Tibial artery (tissue), 1 donor: ENCODE results near the gene BUD23.

GRCh38 chr7:73397397-73398303, 35.9 kb upstream of the FZD9 start:
- PRO-cap = no peak

- PRO-cap = no peak
Observed at GRCh38 chr7:73436110-73436552, 2.6 kb downstream of the FZD9 start.

DNA sequence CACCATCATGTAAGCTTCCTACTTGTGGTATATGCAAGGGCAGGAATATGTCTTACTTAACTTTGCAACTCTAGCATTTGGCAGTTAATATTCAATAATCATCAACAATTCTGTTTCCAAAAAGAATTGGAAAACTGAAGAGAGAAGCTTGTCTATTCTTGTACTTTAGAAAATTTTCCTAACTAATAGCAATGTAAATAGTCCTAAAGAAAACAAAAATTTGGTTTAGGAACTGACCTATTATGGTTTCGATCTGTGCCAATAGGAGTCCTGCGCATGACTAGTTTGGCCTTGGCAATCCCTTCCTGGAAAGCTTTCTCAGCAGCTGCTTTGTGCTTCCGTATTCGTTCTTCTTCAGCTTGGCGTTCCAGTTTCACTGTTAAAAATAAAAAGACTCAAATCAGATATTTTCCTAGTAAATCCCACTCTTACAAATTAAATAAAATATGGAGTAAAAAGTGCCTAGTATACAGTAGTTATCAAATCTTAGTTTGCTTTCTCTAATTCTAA, 36.6 kb downstream of the FZD9 start:
- PRO-cap = no peak

DNA sequence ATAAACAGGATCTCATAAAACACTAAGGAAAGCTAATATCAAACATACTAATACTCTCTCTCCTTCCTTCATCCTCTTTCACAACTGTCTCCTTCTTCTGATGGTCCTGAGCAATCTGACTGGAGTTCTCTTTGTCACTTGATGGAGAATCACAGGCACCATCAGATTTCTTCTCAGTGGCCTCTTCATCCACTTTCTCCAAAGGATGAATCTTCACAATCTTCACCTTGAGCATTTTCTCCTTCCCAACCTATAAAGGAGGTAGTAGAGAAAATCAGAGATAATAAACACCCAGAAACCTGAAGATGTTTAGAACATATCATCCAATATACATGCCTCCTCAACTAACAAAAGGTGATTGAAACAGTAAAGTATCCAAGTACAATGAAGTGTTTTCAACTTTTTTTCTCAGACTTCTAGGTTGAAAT, 23.6 kb downstream of the BAZ1B start:
- PRO-cap = no peak

GRCh38 chr7:73555709-73556149, 1.8 kb downstream of the BCL7B start:
- PRO-cap = no peak

DNA sequence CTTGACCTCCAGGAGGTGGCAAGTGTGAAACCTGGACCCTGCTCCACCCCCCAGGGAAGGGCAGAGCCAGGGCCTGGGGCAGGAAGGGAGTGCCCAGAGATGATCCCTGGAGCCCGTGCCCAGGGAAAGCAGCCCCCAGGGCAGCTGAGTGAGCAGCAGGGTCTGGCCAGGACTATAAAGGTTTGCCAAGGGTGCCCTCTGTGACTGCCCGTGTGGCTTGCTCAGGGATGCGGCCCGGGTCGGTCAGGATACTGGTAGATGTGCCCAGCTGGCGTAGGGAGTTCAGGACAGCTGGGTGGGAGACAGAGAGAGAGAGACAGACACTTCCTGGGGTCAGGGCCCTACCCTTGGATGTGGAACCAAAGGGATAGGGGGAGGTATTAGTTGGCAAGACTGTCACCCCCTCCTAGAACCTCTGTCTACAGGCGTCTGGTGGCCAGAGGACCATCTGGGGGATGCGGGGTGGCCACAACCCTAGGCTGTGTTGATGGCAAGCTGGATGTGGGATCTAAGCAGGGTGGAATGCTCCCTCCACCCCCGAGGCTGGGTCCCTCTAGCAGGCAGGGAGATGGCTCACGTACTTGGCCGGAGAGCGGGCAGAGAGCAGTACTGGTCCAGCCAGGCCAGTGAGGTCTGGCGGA, 15.4 kb upstream of the TBL2 start:
- PRO-cap = no peak

- PRO-cap = no peak
Observed at GRCh38 chr7:73600317-73601103, 22.1 kb upstream of the TBL2 start.

DNA sequence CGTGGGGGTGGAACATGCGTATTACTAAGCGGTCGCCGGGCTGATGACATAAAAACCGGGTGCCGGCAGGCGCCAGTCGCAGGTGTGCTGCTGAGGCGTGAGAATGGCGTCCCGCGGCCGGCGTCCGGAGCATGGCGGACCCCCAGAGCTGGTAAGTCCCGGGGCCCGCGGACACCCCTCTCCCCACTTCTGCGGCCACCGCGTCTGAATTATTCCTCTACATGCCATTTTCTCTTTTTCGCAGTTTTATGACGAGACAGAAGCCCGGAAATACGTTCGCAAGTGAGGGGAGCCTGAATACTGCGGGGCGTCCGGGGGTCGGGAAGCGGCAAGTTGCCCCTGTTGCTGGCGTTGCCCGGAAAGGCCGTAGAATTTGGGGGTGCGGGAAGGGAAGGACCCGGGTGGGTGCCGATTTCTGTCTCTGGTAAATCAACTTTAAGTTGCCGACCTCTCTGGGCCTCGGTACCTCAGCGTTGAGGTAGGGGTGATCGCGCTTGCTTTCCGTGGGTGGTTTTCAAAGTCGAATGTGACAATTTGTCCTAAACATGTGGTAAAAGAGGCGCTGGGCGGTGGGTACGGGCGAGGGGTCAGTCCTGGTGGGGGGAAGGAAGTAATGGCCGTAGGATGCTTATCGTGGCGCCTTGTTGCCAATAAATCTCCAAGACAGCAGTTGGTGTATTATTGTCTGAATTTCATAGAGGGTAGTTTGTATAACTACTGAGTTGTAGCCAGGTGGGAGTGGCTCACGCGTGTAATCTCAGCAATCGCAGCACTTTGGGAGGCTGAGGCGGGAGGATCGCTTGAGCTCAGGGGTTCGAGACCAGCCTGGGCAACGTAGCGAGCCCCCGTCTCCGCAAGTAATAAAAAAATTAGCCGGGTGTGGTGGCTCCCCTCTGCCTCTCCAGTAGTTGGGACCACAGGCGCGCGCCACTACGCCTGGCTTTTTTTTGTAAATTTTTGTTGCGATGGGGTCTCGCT, at the start of gene BUD23:
Gene BUD23, plus strand, starts transcription at position 75 of the 978 bp plus-strand sequence.
- PRO-cap = bidirectional peak, plus-strand start at position 75 of the sequence, minus-strand start outside the sequence

- PRO-cap = no peak
Observed at GRCh38 chr7:73689446-73690125, 6.2 kb downstream of the BUD23 start.

GRCh38 chr7:73706249-73706718, 13.2 kb downstream of the STX1A start:
- PRO-cap = no peak

GRCh38 chr7:73799249-73799986, 29.3 kb upstream of the CLDN3 start:
- PRO-cap = no peak

DNA sequence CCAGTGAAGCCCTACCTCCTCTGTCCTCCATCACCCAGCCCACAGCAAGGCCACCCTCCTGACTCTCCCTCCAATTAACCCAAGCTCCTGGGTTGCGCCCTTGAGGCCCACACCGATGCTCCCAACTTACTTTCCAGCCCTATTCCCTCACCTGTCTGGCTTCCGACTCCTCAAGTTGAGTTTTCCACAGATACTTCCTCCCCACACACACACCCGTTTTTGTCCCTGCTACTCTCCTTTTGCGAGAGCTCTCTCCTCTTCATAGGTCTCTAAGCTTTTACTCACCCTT, 7.8 kb upstream of the CLDN4 start:
- PRO-cap = no peak

DNA sequence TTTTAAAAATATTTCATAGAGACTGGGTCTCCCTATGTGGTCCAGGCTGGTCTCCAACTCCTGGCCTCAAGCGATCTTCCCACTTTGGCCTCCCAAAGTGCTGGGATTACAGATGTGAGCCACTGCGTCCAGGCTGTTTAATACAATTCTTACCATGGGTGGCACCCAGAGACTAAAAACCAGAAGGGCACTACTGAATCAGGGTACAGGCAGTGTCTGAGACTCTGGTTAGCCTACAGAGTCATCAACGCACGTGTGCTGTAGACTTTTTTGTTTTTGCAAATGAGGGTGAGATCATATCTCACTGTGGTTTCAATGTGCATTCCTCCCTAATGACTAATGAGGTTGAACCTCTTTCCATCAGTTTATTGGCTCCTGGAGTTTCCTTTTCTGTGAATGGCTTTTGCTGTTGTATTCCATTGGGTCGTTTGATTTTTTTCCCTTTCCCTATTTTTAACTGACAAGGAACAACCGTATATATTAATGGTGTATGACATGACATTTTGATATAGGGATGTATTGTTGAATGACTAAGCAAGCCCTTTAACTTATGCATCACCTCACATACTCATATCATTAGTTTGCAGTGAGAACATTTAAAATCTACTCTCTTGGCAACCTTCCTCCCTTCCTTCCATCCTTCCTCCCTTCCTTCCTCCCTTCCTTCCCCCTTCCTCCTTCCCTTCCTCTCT, 9.2 kb upstream of the METTL27 start:
- PRO-cap = no peak

- PRO-cap = no peak
Observed at GRCh38 chr7:73978867-73979565, 49.0 kb upstream of the ELN start.

GRCh38 chr7:74035155-74035577, 7.2 kb downstream of the ELN start:
- PRO-cap = no peak

DNA sequence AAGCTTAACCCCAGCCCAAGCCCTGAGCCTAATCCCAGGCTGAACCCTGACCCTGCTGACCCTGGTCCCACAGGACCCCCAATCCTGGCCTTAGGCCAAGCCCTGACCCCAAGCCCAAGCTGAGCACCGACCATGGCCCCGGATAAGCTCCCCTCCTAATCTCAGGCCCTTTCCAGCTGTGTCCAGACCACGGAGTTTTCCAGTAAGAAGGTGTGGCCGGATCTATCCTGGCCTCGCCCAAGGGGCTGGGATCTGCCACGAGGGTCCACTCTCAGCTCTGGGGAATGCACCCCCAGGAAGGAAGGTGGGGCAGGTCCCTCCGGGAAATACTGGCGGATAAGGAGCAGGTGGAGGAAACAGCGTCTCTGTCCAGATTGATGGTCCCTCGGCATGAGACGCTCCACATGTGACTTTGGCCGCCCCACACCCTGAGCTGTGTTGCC, 10.3 kb downstream of the ELN start:
- PRO-cap = unidirectional peak, plus-strand start at position 103 of the sequence

DNA sequence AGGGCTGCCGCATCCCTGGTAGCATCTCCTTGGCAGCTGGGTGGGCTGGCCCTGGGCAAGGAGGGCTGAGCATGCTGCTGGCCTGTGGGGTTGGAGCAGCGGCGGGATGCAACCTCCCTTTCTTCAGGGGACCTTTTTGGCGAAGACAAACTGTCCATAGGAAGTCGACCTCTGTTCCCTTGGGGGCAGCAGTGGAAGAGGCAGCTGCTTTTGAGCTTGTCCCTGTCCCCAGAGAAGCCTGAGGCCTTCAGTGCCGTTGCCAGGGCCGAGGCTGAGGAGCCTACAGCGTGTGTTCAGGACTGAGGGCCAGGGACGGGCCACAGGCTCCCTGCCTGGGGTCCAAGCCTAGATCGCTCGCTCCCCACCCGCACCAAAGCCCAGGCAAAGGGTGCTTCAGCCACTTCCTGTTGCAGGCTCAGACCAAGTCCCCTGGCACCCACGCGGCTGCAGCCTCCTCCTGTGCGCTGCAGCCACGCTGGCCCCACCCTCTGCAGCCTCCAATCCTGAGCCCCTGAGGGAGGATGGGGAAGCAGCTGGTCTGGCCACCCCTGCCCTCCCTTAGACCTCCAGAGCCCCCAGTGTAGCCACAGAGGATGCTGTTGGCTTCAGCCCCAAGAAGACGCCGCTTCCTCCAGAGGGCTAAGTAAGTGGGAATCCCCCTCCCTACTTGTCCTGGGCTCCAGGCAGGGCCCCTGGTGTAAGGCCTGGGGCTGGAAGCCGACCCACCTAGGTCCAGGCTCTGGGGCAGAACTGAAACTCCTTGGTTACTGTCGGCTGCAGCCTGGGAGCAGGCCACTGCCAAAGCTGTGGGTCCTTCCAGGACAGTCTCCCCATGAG, 9.3 kb downstream of the LIMK1 start:
- PRO-cap = unidirectional peak, plus-strand start at position 514 of the sequence

- PRO-cap = unidirectional peak, plus-strand start at chr7:74098490
Observed at GRCh38 chr7:74097824-74098613, 14.4 kb downstream of the LIMK1 start.

DNA sequence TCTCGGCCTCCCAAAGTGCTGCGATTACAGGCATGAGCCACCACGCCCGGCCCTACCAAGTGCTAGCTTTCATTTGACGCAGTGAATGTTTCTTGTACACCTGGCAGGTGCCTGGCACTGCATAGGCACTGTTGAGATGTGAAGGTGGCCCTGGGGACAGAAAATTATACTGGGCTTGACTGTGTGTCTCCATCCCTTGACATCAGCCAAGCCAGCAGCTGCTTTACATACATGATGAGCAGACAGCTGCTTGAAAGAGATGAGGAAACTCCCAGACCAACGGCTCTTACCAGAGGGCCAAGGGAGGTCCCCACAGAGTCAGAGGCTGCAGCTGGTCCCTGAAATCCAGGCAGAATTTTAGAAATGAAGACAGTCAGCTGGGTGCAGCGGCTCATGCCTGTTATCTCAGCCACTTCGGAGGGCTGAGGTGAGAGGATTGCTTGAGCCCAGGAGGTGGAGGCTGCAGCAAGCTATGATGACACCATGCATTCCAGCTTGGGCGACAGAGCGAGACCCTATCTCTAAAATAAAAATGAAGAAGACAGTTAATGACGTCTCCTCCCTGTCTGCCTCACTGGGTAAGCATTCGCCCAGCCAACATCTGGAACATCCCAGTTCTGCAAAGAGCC, 17.5 kb downstream of the LIMK1 start:
- PRO-cap = no peak

DNA sequence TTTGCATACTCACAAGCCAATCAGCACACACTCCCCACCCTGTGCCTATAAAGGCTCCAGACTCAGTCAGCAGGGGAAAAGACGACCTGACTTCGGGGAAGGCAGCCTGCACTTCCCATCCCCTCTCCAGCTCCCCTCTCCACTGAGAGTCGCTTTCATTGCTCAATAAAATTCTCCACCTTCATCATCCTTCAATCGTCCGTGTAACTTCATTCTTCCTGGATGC, 34.9 kb upstream of the EIF4H start:
- PRO-cap = no peak